Cardiac muscle cell (in vitro differentiated cells and primary cell): ENCODE measurements around the genes GNAT3 and DMTF1.

DNA sequence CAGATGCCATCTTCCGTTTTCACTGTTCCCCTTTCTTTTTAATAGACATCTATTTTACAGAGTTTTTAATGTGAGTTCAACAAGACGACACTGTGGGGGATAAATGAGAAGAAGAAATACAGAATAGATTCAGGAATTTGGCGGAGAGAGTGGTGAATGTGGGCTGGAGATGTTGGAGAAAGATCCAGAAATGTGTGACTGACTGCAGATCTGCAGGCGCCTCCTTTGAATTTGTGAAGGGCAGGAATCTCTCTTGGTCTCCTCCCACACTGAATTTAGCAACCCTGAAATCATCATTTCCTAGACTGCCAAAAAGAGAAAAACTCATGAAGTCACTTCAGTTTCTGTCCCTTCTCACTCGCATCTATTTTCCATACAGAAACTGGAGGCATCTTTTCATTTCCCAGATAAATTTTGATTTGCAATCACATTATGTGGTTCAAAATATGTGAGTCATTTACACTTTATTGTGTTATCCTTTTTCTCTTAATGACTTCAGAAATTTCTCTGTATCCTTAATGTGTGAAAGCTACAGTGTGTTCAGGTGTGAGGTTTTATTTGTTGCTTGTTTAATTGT, 128.7 kb downstream of the GNAI1 start:
- RAMPAGE, long total RNA, result no peak
- RRBS, result no CpG with 5 or more reads among the region's 5 CpGs

GRCh38 chr7:80312106-80312765, 177.6 kb downstream of the GNAI1 start:
- RAMPAGE, long total RNA, result no peak
- RRBS, result no CpG with 5 or more reads among the region's 5 CpGs

DNA sequence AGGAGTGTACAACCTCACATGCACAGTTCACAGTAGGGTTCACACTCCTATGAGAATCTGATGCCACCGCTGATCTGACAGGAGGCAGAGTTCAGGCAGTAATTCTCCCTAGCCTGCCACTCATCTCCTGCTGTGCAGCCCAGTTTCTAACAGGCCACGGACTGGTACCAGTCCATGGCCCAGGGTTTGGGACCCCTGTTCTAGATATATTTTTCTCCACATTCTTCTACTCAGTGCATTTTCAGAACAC, 119.0 kb downstream of the GNAT3 start:
- RAMPAGE, long total RNA, result no peak
- RRBS, result no CpG with 5 or more reads among the region's 2 CpGs

DNA sequence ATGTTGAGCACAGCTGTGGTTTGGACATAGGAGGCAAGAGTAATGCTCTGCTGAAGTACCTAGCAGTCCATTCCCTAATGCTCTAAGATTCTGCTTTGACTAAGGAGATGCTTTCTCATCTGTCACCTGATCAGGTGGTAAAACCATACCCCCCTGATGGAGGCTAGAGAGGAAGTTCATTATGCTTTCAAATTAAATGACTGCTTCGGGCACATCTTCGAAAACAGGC, at the start of gene GNAT3:
Gene GNAT3 (minus strand): TSS at position 92 of the 229 bp plus-strand sequence.
- RAMPAGE, long total RNA, result no peak
- RRBS, result no CpG with 5 or more reads among the region's 2 CpGs

DNA sequence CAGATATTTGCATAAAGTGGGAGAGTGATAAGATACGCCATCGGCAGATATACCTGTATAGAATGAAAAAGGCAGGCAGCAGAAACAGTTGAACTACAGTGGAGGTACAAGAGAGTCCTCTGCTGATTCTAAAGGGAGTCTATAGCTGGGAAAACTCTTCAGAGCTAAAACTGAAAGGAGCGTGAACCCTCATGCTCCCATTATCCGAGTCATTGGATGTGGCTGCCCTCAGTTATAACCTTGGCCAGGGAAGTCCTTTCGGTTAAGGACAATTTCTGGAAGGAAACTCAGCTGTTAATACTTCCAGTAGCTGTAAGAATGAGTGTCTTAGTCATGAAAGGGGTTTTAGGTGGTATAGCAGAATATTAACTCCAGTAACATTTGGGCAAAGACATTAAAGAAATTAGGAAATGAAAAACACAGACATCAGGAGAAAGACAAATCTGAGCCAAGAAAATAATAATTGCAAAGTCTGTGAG, 14.6 kb upstream of the GNAT3 start:
- RAMPAGE, long total RNA, result no peak
- RRBS, result no CpG with 5 or more reads among the region's 5 CpGs

- RAMPAGE, long total RNA, result no peak
- RRBS, result no CpG with 5 or more reads among the region's 3 CpGs
Observed at GRCh38 chr7:80603144-80603524, 35.3 kb upstream of the CD36 start.

DNA sequence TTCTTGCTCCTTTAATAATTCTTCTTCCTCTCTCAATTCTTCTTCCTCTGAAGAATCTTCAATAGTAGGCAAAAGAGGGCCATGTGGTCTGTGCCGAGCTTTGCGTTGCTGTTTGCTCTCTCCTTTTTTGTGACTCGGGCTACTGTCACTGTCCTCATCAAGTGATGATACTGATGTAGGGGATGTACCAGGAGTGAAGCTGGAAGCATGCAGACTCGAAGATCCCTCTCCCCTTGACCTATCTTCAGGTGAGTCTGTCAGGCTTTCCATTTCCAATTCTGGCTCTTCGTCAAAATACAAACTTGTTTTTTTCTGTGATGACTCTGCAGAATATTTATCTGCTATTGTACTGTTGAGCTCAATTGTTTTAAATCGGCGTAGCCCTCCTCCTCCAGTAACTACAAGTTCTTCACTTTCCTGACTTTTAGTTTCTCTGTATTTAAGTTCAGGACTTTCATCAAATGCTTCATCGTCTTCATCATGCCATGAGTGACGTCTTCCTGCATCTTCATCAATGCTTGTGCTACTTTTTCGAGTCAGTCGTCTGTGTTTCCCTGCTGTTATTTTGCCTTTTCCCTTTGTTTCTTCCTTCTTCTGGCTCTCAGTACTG, 207.0 kb downstream of the PCLO start:
- RAMPAGE, long total RNA, result no peak
- RRBS, result no CpG with 5 or more reads among the region's 11 CpGs

- RAMPAGE, long total RNA, result no peak
- RRBS, result no CpG with 5 or more reads among the region's 32 CpGs
Observed at GRCh38 chr7:84149969-84151106, 44.3 kb downstream of the SEMA3A start.

GRCh38 chr7:85162910-85163222, 24.0 kb downstream of the SEMA3D start:
- RAMPAGE, long total RNA, result no peak
- RRBS, result no CpG with 5 or more reads among the region's 3 CpGs

DNA sequence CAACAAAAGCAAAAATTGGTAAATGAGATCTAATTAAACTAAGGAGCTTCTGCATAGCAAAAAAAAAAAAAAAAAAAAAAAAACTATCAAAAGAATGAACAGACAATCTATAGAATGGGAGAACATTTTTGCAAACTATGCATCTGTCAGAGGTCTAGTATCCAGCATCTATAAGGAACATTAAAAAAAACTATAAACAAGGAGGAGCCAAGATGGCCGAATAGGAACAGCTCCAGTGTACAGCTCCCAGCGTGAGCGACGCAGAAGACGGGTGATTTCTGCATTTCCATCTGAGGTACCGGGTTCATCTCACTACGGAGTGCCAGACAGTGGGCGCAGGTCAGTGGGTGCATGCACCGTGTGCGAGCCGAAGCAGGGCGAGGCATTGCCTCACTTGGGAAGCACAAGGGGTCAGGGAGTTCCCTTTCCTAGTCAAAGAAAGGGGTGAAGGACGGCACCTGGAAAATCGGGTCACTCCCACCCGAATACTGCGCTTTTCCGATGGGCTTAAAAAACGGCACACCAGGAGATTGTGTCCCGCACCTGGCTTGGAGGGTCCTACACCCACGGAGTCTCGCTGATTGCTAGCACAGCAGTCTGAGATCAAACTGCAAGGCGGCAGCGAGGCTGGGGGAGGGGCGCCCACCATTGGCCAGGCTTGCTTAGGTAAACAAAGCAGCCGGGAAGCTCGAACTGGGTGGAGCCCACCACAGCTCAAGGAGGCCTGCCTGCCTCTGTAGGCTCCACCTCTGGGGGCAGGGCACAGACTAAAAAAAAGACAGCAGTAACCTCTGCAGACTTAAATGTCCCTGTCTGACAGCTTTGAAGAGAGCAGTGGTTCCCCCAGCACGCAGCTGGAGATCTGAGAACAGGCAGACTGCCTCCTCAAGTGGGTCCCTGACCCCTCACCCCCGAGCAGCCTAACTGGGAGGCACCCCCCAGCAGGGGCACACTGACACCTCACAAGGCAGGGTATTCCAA, 303.4 kb upstream of the GRM3 start:
- RAMPAGE, long total RNA, result no peak
- RRBS, result no CpG with 5 or more reads among the region's 28 CpGs

DNA sequence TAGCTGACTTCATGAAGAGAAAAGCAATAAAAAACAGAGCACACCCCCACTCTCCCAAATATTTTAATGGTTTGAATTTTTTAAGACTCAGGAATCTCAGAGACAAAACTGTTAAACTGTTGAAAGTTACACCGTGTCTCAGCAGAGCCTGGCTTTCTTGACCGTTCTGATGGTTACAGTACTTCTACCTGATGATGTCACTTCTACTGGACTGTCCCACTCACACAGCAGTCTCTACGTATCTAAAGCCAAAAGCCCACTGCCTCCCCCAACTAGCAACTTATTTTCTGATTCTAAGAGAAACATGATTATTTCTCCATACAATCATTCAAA, 10.5 kb downstream of the GRM3 start:
- RAMPAGE, long total RNA, result no peak
- RRBS, result no CpG with 5 or more reads among the region's 3 CpGs

DNA sequence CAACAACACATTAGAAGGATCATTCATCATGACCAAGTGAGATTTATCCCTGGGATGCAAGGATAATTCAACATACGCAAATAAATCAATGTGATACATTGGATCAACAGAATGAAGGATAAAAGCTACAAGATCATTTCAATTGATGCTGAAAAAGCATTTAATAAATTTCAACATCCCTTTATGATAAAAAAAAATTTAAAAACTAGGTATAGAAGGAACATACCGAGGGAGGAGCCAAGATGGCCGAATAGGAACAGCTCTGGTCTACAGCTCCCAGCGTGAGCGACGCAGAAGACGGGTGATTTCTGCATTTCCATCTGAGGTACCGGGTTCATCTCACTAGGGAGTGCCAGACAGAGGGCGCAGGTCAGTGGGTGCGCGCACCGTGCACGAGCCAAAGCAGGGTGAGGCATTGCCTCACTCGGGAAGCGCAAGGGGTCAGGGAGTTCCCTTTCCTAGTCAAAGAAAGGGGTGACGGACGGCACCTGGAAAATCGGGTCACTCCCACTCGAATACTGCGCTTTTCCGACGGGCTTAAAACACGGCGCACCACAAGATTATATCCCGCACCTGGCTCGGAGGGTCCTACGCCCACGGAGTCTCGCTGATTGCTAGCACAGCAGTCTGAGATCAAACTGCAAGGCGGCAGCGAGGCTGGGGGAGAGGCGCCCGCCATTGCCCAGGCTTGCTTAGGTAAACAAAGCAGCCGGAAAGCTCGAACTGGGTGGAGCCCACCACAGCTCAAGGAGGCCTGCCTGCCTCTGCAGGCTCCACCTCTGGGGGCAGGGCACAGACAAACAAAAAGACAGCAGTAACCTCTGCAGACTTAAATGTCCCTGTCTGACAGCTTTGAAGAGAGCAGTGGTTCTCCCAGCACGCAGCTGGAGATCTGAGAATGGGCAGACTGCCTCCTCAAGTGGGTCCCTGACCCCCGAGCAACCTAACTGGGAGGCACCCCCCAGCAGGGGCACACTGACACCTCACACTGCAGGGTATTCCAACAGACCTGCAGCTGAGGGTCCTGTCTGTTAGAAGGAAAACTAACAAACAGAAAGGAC, 19.6 kb downstream of the ELAPOR2 start:
- RAMPAGE, long total RNA, result start-site peak on the plus strand centred at position 432 of the sequence, 97 bp wide, 10 and 9 reads in 2 replicates
- RRBS, result no CpG with 5 or more reads among the region's 37 CpGs

GRCh38 chr7:87151825-87152202, 439 bp upstream of the DMTF1 start:
- RAMPAGE, long total RNA, result no peak
- RRBS, result no CpG with 5 or more reads among the region's 15 CpGs

GRCh38 chr7:87152203-87153060, at the start of gene DMTF1:
TSS of gene DMTF1 (plus strand) at chr7:87152453.
- RAMPAGE, long total RNA, result start-site peak on the plus strand at chr7:87152448-87152795, 558 and 607 reads in 2 replicates
- RRBS, result 1% methylated on average over 46 of the region's 73 CpGs

DNA sequence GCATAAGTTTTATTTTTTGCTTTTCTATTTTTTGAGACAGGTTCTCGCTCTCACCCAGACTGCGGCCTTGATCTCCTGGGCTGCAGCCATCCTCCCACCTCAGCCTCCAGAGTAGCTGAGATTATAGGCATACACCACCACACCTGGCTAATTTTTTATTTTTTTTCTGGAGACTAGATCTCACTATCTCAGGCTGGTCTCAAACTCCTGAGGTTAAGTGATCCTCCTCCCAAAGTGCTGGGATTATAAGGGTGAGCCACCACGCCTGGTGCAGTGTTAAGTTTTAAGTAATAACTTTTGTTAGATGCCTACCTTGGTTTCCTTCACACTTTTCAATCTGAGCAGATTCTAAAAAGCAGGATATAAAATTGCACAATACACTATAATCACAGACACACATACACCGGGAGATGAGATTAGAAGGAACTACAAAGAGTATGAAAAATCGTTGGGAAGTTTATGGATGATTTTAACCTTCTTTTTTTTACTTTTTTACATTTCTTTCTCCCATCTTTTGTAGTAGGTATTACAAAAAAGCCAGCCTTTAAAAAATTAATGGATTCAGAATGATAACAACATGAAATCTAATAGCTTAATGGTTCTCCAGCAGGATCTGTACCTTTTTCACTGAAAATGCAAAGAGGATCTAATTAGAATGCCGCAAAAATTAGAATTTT, 10.0 kb downstream of the DMTF1 start:
- RAMPAGE, long total RNA, result no peak
- RRBS, result no CpG with 5 or more reads among the region's 6 CpGs

- RAMPAGE, long total RNA, result no peak
- RRBS, result no CpG with 5 or more reads among the region's 4 CpGs
Observed at GRCh38 chr7:87162810-87163724, 10.8 kb downstream of the DMTF1 start.

DNA sequence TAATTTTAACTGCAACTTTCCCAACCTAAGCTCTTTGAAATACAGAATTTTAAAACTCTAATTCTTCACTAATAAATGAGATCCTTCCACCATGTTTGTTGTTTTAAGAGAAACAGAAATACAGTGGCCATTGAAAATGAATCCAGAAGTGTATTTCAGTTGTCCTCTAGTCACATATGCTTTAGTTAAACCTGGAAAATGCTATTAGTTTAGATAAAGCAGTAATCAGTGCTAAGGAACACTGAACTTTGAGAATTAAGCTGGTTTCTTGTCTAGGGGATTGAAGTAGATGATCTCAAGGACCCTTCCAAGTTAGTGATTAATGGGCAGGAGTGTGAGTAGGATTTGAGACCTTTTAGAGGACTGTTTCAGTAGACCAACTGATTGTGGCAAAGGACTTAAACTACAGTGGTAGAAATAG, 23.9 kb downstream of the DMTF1 start:
- RAMPAGE, long total RNA, result no peak

DNA sequence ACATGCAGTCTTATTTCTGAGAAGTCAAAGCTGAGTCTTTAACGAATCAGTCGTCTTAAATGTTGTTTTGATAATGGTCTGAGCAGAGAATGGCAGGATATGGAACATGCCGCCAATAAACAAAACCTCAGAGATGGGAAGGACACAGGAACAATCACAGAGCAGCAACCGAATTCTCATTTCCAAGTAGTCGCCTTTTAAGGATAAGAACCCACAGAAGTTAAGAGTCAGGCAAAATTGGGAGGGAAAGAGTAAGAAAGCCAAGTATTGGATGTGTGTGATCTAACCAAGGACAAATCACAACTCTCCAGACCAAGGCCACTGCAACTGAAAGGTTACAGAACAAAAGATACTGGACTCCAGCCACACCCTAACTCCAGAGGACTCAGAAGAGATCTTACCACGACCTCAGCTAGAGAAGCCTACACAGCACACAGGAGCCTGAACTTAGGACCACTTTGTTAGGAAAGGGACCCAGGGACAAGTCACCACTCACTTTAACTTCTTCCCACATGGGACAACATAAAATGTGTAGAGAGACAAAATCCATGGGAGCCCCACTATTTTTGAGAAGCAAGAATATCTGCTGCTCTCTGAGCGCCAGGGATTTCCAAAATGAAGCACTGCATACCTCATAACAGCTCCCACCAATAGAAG, 19.5 kb downstream of the TMEM243 start:
- RAMPAGE, long total RNA, result no peak
- RRBS, result no CpG with 5 or more reads among the region's 7 CpGs

- RAMPAGE, long total RNA, result no peak
- RRBS, result 3% methylated on average over 12 of the region's 41 CpGs
Observed at GRCh38 chr7:87600058-87600752, 479 bp downstream of the ABCB1 start.

DNA sequence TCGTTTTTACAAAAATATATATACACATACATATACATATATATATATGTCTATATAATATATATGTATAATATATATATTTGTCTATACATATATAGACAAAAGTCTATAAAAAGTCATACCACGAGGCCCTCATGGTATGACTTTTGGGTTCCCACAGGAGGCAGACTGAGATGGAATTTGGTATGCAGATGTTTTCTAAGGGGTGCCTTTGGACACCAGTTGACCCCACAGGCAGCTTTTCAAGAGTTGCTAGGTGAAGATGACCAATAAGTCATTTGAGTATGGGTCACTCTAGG, 23.4 kb upstream of the ADAM22 start:
- RAMPAGE, long total RNA, result no peak
- RRBS, result no CpG with 5 or more reads among the region's 2 CpGs